GM12878 (cell line): ENCODE data around the genes GFER, PKD1, CCNF, SRRM2 and FLYWCH2.

GRCh38 chr16:1979669-1980552 is 1.4 kb downstream of the NOXO1 start:
- RAMPAGE, long total RNA, result no peak
- RRBS, 2 experiments, result 14 to 24% methylated on average over 11 to 13 of the region's 63 CpGs
CAGE:
- cytosol, long polyA minus RNA, result no peak
- cytosol, long polyA plus RNA, result no peak
- long polyA plus RNA, result no peak
- nucleolus, long total RNA, result no peak
- nucleus, long polyA plus RNA, result no peak
- nucleus, long total RNA, result no peak

DNA sequence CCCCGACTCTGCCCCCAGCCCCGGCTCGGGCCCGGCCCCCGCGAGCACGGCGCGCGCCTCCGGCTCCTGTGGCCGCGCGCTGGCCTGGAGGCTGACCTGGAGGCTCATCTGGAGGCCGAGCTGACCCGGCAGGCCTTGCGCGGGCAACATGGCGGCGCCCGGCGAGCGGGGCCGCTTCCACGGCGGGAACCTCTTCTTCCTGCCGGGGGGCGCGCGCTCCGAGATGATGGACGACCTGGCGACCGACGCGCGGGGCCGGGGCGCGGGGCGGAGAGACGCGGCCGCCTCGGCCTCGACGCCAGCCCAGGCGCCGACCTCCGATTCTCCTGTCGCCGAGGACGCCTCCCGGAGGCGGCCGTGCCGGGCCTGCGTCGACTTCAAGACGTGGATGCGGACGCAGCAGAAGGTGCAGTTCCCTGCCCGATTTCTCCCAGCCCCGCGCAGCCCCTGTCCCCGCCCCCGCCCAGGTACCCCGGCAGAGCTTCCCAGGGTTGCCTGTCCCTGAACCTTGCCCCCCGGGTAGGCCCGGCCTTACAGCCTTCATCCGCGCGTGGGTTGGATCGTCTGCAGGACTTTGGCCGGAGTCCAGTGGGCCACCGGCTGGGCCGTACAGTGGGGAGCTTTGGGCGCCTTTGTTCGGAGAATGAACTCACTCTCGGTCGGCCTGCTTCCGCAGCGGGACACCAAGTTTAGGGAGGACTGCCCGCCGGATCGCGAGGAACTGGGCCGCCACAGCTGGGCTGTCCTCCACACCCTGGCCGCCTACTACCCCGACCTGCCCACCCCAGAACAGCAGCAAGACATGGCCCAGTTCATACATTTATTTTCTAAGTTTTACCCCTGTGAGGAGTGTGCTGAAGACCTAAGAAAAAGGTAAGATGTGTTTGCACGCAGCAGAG is at the start of gene GFER:
GFER (plus strand) TSS at position 123 of the 899 bp plus-strand sequence.
- RAMPAGE, long total RNA, result no peak
- RRBS, 2 experiments, result 1 to 2% methylated on average over 45 to 58 of the region's 91 CpGs
CAGE:
- cytosol, long polyA minus RNA, result no peak
- cytosol, long polyA plus RNA, result no peak
- long polyA plus RNA, result start-site peak on the plus strand centred at position 156 of the sequence, 230 bp wide, 34 and 41 reads in 2 replicates
- nucleolus, long total RNA, result start-site peak on the minus strand centred at position 663 of the sequence, 19 bp wide, 6 reads
- nucleus, long polyA plus RNA, result no peak
- nucleus, long total RNA, result no peak

DNA sequence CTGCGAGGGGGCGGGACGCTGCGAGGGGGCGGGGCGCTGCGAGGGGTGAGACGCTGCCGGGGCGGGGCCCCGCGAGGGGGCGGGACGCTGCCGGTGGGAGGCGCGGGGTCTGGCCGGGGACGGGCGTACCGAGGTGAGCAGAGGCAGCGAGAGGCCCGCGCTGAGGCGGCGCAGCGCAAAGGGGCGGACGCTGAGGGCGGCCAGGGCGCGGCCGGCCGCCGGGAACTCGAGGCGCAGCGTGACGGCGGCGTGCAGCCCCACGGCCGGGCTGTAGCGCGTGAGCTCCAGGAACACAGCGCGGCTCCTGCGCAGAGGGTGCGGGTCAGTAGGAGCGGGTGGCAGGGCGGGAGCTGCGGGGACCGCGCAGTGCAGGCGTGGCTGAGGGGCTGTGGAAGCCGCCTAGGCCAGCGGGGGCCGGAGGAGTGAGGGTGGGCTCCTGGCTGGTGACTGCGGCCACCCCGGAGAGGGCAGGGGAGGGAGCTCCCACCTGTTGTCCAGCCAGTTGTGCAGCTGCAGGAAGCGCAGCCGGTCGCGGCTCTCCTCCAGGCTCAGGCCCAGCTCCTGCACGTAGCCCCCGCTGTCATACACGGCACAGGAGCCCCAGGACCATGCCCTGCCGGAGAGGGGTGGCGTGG is 43.6 kb downstream of the TSC2 start:
- RAMPAGE, long total RNA, result no peak
- RRBS, 2 experiments, result 64 to 93% methylated on average over 28 of the region's 69 CpGs
CAGE:
- cytosol, long polyA minus RNA, result no peak
- cytosol, long polyA plus RNA, result no peak
- long polyA plus RNA, result no peak
- nucleolus, long total RNA, result no peak
- nucleus, long polyA plus RNA, result no peak
- nucleus, long total RNA, result no peak

GRCh38 chr16:2123425-2123811 is 12.3 kb downstream of the PKD1 start:
- RAMPAGE, long total RNA, result no peak
- RRBS, 2 experiments, result no CpG with 5 or more reads among the region's 18 CpGs
CAGE:
- cytosol, long polyA minus RNA, result no peak
- cytosol, long polyA plus RNA, result no peak
- long polyA plus RNA, result no peak
- nucleolus, long total RNA, result no peak
- nucleus, long polyA plus RNA, result no peak
- nucleus, long total RNA, result no peak

GRCh38 chr16:2133773-2134121 is 2.0 kb downstream of the PKD1 start:
- RAMPAGE, long total RNA, result no peak
- RRBS, 2 experiments, result no CpG with 5 or more reads among the region's 8 CpGs
CAGE:
- cytosol, long polyA minus RNA, result no peak
- cytosol, long polyA plus RNA, result no peak
- long polyA plus RNA, result no peak
- nucleolus, long total RNA, result no peak
- nucleus, long polyA plus RNA, result no peak
- nucleus, long total RNA, result no peak

GRCh38 chr16:2135608-2136593 is at the start of gene PKD1:
PKD1 (minus strand) TSS chr16:2135898.
- RAMPAGE, long total RNA, result no peak
- RRBS, 2 experiments, result no CpG with 5 or more reads among the region's 107 CpGs
CAGE:
- cytosol, long polyA minus RNA, result no peak
- cytosol, long polyA plus RNA, result no peak
- long polyA plus RNA, result no peak
- nucleolus, long total RNA, result start-site peak on the minus strand at chr16:2135885-2135908, 15 reads
- nucleus, long polyA plus RNA, result no peak
- nucleus, long total RNA, result no peak

- RAMPAGE, long total RNA, result no peak
- RRBS, 2 experiments, result no CpG with 5 or more reads among the region's 8 CpGs
CAGE:
- cytosol, long polyA minus RNA, result no peak
- cytosol, long polyA plus RNA, result no peak
- long polyA plus RNA, result no peak
- nucleolus, long total RNA, result no peak
- nucleus, long polyA plus RNA, result no peak
- nucleus, long total RNA, result no peak
Observed at GRCh38 chr16:2153704-2154045, 1.9 kb upstream of the TRAF7 start.

- RAMPAGE, long total RNA, result no peak
- RRBS, 2 experiments, result 94 to 100% methylated on average over 3 of the region's 43 CpGs
CAGE:
- cytosol, long polyA minus RNA, result no peak
- cytosol, long polyA plus RNA, result no peak
- long polyA plus RNA, result no peak
- nucleolus, long total RNA, result no peak
- nucleus, long polyA plus RNA, result no peak
- nucleus, long total RNA, result no peak
Observed at GRCh38 chr16:2157274-2158565, 2.1 kb downstream of the TRAF7 start.

GRCh38 chr16:2207305-2207822 is 2.1 kb downstream of the MLST8 start:
- RAMPAGE, long total RNA, result no peak
- RRBS, 2 experiments, result no CpG with 5 or more reads among the region's 19 CpGs
CAGE:
- cytosol, long polyA minus RNA, result no peak
- cytosol, long polyA plus RNA, result no peak
- long polyA plus RNA, result no peak
- nucleolus, long total RNA, result no peak
- nucleus, long polyA plus RNA, result no peak
- nucleus, long total RNA, result no peak

GRCh38 chr16:2276079-2276913 is 8.4 kb upstream of the RNPS1 start:
- RAMPAGE, long total RNA, result no peak
- RRBS, 2 experiments, result 94 to 95% methylated on average over 4 of the region's 30 CpGs
CAGE:
- cytosol, long polyA minus RNA, result no peak
- cytosol, long polyA plus RNA, result no peak
- long polyA plus RNA, result no peak
- nucleolus, long total RNA, result no peak
- nucleus, long polyA plus RNA, result no peak
- nucleus, long total RNA, result no peak

- RAMPAGE, long total RNA, result no peak
- RRBS, 2 experiments, result no CpG with 5 or more reads among the region's 17 CpGs
CAGE:
- cytosol, long polyA minus RNA, result no peak
- cytosol, long polyA plus RNA, result no peak
- long polyA plus RNA, result no peak
- nucleolus, long total RNA, result no peak
- nucleus, long polyA plus RNA, result no peak
- nucleus, long total RNA, result no peak
Observed at GRCh38 chr16:2328389-2329172, 11.9 kb downstream of the ABCA3 start.

DNA sequence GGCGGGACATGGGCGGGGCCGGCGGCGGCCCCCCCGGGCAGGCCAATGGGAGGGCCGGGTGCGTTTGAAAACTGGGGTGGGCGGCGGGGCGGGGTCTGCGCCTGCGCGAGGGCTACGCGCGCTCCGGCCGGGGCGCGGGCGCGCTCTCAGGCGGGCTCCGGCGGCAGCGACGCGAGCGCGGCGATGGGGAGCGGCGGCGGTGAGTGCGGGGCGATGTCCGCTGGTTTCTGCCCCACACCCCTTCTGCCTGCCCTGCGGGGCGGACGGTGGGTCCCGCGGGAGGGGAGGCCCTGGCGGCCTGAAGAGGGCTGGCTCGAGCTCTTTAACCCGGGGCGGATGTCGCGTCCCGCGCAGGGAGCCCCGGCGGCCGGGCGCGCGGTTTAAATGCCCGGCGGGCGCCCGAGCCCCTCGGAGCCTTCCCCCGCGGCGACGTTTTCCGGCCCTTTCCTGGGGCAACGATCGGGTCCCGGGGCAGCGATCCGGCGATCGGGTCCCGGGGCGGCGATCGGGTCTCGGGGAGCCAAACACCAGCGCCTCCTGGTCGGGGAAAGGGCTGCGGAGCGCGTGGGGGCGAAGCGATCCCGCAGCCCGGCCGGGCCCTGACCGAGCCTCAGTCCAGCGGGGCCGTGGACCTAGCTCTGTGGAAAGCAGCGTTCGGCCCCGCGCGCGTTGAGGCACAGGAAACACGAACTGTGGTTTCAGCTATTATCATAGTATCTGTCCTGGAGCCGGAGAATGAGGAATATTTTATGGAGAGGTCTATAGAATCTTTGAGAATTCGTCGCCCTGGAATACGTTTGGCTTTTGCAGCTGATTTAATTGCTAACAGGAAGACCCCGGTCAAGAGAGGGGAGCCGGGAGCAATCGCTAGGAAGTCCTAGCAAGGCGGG is at the start of gene CCNF:
CCNF (plus strand) TSS at position 149 of the 890 bp plus-strand sequence.
- RAMPAGE, long total RNA, result no peak
- RRBS, 2 experiments, result under 1 to 1% methylated on average over 31 to 39 of the region's 107 CpGs
CAGE:
- cytosol, long polyA minus RNA, result start-site peak on the plus strand centred at position 167 of the sequence, 26 bp wide, 89 reads
- cytosol, long polyA plus RNA, result start-site peak on the plus strand centred at position 147 of the sequence, 42 bp wide, 135 and 196 reads in 2 replicates
- long polyA plus RNA, result start-site peak on the plus strand centred at position 144 of the sequence, 47 bp wide, 180 and 175 reads in 2 replicates
- nucleolus, long total RNA, result no peak
- nucleus, long polyA plus RNA, result start-site peak on the plus strand centred at position 149 of the sequence, 41 bp wide, 130 and 160 reads in 2 replicates
- nucleus, long total RNA, result no peak

DNA sequence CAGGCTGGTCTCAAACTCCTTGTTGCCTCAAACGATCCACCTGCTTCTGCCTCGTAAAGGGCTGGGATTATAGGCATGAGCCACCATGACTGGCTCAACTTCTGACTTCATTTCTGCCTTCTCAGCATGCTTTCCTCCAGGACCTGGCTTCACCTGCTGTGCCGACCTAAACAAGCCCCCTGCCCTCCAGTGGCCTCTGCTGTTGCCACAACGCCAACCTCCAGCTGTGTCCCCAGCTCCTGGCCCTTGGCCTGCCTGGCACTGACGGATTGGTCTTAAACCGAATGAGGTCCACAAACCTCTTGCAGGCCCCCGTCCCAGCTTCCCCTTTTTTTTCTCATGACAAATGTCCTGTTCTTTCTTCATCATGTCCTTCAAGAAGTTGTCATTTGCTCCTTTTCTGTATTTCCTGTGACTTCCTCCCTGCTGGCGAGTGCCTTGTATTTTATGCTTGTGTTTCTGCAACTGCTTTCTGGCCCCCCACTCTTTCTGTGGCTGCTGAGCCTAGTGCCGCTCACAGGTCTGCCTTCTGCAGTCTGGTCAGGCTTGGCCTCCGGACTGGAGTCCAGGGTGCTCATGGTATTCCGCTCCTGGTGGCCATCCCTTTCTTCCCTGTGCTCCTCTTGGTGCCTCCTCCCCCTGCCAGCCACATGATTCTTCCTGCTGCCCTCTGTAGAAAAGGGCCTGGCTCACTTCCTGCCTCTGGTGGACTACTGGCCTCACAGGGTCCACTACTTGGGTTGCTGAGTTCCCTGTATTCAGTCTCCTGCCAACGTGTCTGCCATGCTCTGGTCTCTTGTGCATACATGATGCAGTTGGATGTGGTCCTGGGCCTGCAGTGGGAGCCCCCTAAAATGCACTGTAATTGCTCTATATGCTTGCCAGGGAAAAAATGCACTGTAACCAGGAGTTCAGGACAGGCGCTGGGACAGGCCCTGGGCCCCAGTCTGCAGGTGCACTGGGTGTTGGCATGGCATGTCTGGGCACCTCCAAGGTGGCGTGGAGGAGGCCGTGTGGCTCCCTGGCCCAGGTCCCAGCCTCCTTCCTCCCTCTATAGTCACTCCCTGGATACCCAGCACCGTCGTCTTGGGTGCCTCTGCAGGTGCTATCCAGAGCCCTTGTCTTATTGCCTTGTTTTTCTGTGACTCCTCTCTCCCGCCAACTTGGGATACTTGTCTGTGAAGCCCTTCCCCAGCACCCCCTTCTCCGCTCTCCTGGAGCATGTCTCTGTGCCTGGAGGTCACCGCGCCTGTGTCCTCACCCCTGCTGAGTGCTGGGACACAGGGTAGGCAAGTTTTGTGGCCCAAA is 3.0 kb downstream of the ATP6V0C start:
- RAMPAGE, long total RNA, result no peak
- RRBS, 2 experiments, result no CpG with 5 or more reads among the region's 21 CpGs
CAGE:
- cytosol, long polyA minus RNA, result no peak
- cytosol, long polyA plus RNA, result no peak
- long polyA plus RNA, result no peak
- nucleolus, long total RNA, result no peak
- nucleus, long polyA plus RNA, result no peak
- nucleus, long total RNA, result no peak

GRCh38 chr16:2752137-2753239 is at the start of gene SRRM2:
SRRM2 (plus strand) TSS chr16:2752638.
- RAMPAGE, long total RNA, result no peak
- RRBS, 2 experiments, result 0% methylated on average over 12 of the region's 146 CpGs; no CpG with 5 or more reads in 1 of the 2 experiments
CAGE:
- cytosol, long polyA minus RNA, result start-site peak on the plus strand at chr16:2752654-2752721, 699 reads
- cytosol, long polyA plus RNA, result start-site peak on the plus strand at chr16:2752628-2752716, 245 and 697 reads in 2 replicates
- long polyA plus RNA, result start-site peak on the plus strand at chr16:2752328-2752504, 16 and 76 reads in 2 replicates; start-site peak on the plus strand at chr16:2752608-2752713, 241 and 993 reads in 2 replicates
- nucleolus, long total RNA, result start-site peak on the plus strand at chr16:2752621-2752708, 518 reads
- nucleus, long polyA plus RNA, result start-site peak on the plus strand at chr16:2752012-2752852, 1,558 and 3,842 reads in 2 replicates
- nucleus, long total RNA, result no peak

- RAMPAGE, long total RNA, result no peak
- RRBS, 2 experiments, result no CpG with 5 or more reads among the region's 22 CpGs
CAGE:
- cytosol, long polyA minus RNA, result no peak
- cytosol, long polyA plus RNA, result no peak
- long polyA plus RNA, result no peak
- nucleolus, long total RNA, result no peak
- nucleus, long polyA plus RNA, result no peak
- nucleus, long total RNA, result no peak
Observed at GRCh38 chr16:2753240-2753556, 760 bp downstream of the SRRM2 start.

DNA sequence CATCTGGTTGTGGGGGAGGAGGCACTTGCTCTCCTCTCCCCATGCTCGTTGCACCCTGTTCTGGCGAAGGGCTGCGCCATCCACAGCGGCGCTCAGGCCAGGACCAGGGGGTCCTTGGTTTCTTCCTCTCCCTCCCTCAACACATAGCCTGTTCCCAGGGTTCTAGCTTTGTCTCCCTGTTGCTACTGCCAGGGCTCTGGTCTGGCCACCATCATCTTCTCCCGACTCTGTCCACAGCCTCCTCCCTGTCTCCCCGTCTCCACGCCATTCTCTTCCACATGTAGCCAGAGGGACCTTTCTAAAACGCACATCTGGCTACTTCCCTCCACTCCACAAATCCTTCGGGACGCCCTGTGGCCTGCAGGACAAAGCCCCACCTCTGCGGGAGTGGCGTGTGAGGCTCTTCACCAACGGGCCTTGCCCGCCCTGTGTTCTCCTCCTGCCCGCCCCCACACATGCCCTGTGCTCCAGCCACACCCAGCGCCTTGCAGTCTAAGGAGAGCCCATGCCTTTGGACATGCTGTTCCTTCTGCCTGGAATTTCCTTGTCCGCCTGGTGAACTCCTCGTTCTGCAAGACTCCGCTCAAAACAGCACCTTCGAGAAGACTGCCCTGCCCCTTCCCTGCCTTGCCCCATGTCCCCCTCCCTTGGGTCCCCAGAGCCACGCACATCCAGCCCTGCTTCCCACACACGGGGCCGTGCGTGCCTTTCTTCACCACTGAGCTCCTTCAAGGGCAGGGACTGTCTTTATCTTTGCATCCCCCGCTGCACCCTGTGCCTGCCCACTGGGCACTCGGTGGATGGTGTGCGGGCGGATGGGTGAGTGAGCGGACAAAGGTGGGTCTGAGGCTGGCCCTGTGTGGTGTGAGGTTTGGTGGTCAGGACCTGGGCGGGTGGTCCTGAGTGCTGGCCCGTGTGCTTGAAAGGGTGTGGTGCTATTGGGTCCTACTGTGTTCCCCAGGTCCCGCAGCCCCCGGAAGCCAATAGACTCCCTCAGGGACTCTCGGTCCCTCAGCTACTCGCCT is 7.4 kb downstream of the ELOB start:
- RAMPAGE, long total RNA, result no peak
- RRBS, 2 experiments, result no CpG with 5 or more reads among the region's 36 CpGs
CAGE:
- cytosol, long polyA minus RNA, result no peak
- cytosol, long polyA plus RNA, result no peak
- long polyA plus RNA, result no peak
- nucleolus, long total RNA, result no peak
- nucleus, long polyA plus RNA, result no peak
- nucleus, long total RNA, result no peak

GRCh38 chr16:2842325-2842958 is 12.3 kb downstream of the ZG16B start:
- RAMPAGE, long total RNA, result start-site peak on the minus strand at chr16:2842706-2842746, 11 and 6 reads in 2 replicates
- RRBS, 2 experiments, result 27 to 49% methylated on average over 3 to 4 of the region's 37 CpGs
CAGE:
- cytosol, long polyA minus RNA, result no peak
- cytosol, long polyA plus RNA, result no peak
- long polyA plus RNA, result no peak
- nucleolus, long total RNA, result no peak
- nucleus, long polyA plus RNA, result no peak
- nucleus, long total RNA, result no peak

DNA sequence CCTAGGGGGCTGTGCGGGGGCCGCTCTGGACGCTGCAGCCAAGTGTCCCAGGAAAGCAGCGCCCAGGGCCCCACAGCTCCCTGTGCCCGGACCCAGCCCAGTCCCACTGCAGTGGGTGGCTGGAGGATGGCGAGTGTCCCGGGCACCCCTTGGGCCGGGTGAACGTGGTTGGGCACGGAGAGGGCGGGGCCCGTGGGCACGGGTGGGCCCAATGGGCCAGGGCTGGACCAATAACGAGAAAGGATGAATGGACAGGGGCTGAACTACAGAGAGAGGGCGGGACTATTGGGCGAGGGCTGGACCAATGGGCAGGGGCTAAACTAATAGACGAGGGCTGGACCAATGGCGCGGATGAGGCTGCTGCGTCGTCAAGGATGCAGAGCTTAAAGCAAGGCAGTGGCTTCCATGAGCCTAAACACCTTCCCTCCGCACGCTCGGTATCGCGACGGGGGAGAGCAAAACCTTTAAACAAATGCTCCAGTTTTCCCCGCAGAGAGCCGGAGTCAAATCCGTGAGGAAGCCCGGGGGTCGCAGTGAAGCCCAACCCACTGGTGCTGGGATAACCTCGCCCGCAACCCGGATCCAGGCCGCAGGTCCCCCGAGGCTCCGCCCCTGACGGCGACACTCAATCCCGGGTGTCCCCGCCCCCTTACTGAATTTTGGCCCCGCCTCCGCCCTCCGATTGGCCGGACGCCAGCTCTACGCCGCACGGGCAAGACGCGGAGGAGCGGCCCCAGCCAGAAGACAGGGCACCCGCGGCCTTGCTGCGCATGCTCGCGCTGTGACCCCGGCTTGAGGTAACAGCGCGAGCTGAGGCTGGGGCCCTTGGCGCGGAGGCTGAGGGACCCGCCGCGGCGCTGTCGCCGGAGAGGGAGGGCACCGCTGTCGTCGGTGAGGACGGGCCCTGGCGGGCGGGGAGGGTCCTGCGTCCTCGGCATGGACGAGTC is at the start of gene FLYWCH2:
FLYWCH2 (plus strand) TSS at position 740 of the 947 bp plus-strand sequence.
- RAMPAGE, long total RNA, result no peak
- RRBS, 2 experiments, result 1% methylated on average over 41 to 47 of the region's 78 CpGs
CAGE:
- cytosol, long polyA minus RNA, result start-site peak on the plus strand centred at position 799 of the sequence, 8 bp wide, 36 reads
- cytosol, long polyA plus RNA, result start-site peak on the plus strand centred at position 773 of the sequence, 139 bp wide, 352 and 364 reads in 2 replicates
- long polyA plus RNA, result start-site peak on the plus strand centred at position 773 of the sequence, 139 bp wide, 262 and 306 reads in 2 replicates
- nucleolus, long total RNA, result no peak
- nucleus, long polyA plus RNA, result no peak
- nucleus, long total RNA, result no peak

DNA sequence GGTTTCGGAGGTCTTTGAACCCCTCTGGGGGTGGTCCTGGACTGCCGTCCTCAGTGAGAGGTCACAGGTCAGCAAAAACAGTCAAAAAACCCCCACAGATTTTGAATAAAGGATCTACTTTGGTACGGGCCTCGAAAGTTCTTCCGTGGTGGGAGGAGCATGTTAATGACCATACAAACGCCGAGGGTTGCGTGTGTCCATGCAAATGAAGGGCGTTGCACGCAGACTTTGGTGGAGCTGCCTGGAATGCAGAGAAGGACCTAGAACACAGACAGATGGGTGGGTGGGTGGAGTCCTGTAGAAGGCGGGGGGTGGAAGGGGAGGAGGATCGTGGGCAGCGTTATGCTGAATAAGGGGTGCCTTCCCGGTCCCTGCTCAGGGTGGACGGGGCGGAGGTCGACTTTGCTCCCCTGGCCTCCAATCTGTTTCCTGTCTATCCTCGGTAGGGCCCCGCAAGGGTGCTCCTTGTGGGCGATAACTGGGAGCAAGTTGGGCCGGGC is 842 bp upstream of the PAQR4 start:
- RAMPAGE, long total RNA, result no peak
- RRBS, 2 experiments, result no CpG with 5 or more reads among the region's 21 CpGs
CAGE:
- cytosol, long polyA minus RNA, result no peak
- cytosol, long polyA plus RNA, result no peak
- long polyA plus RNA, result no peak
- nucleolus, long total RNA, result no peak
- nucleus, long polyA plus RNA, result no peak
- nucleus, long total RNA, result no peak